ENCODE measurements around the gene COL19A1.

DNA sequence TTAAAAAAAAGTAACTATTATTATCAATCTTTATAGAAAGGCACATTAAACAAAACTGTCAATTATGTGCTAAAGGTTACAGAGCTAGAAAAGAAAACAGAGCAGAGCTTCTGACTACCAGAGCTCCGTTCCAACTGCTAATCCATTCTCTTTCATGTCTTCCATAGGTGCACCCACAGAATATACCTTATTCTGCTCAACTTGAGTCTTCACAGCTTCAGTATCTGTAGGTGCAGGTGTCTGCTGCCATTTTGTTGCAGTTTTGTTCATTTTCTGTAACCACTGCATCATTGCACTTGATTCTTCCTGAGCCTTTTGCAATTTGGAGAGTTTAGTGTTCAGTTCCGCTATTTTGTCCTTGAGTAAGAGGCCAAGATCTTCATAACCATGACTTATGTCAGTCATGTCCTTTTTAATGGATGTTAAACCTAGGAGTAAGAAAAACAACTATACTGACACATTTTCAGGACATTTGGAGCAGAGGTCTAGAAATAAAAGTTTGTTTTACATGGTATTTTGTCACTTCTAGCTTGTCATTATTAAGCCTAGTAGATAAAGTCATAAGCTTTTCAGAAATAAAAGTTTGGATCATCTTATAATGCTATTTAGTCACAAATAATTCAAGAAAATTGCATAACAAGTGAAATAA is 313.9 kb upstream of the COL21A1 start:
- RAMPAGE, long total RNA, result no peak
- RRBS, result no CpG with 5 or more reads among the region's 2 CpGs

DNA sequence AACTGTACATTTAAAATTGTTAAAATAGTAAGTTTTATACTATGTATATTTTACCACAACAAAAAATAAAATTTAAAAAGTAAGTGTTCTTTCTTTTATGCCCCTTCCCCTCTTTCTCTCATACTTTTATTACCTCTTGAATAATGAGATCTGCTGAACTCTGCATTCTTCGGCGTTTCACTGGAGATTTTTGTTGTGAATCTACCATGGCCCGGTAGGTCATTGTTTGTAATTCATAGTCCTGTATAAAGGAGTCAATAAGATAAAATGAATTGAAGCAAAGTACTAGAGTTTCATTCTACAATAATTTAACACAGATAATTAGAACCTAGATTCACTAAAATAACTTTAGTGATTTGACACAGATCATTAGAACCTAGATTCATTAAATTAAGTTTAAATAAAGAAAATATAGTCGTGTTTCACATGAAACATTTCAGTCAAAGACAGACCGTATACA is 329.6 kb downstream of the DST start:
- RAMPAGE, long total RNA, result no peak
- RRBS, result no CpG with 5 or more reads among the region's 5 CpGs

- RAMPAGE, long total RNA, result no peak
- RRBS, result no CpG with 5 or more reads among the region's 1 CpG
These were observed 290.6 kb downstream of the DST start for GRCh38 chr6:56664004-56664451.

DNA sequence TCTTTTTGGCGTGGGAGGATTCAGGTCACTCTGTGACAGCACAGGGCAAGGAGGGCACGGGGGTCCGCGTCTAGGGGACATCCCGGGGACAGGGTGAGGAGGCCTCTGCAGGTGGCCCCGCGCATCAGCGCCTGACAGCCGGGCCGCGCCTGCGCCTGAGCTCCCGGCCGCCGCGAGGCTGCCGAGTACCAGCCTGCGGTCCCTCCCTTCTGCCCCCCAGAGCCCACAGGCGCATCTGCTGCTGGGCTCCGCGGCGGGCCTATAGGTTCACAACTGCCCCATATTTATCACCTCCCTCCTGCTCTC is 110.6 kb downstream of the DST start:
- RAMPAGE, long total RNA, result no peak
- RRBS, result 2% methylated on average over 5 of the region's 22 CpGs

GRCh38 chr6:57252873-57253470 is 30.9 kb upstream of the RAB23 start:
- RAMPAGE, long total RNA, result no peak
- RRBS, result no CpG with 5 or more reads among the region's 1 CpG

DNA sequence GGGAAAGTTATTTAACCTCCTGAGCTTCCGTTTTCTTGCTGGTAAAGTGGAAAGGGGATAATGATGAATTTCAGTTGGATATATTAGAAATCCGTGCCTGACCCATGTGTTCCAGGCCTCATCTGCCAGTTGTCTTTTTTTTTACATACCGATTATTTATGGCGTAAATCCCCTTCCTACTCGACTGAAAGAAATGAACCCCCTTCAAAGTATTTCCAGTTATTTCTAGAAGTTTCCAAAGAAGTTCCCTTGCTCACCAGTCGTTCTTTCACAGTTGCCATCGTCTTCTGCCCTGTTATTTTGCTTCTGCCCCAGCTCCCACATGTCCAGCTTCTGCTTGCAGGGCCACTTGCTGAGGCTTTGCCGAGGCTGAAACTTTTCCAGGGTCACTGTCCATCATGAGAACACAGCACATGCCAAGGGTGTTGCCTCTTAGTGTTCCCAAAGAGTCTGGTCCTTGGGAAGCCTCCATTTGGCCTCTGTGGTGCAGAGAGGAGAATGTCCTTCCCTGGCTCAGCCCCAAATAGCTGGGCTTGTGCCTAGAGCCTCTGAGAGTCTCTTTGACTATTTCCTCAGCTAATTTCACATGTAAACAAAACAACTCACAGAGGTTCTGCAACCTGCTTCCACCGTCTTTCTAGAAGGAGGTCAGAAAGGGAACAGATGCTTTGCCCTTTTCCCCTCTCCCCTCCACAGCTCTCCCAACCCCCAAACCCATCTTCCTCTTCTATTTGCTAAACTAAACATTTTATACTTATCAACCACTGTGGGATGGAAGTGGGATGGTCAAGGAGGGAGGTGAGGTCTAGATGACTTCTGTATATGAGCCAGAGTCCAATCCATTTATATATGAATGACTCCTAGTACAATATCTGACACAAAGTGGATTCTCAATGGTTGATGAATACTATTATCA is 40.3 kb upstream of the RAB23 start:
- RAMPAGE, long total RNA, result no peak
- RRBS, result no CpG with 5 or more reads among the region's 9 CpGs

GRCh38 chr6:57423213-57423610 is 105.8 kb downstream of the PRIM2 start:
- RAMPAGE, long total RNA, result no peak
- RRBS, result no CpG with 5 or more reads among the region's 3 CpGs

DNA sequence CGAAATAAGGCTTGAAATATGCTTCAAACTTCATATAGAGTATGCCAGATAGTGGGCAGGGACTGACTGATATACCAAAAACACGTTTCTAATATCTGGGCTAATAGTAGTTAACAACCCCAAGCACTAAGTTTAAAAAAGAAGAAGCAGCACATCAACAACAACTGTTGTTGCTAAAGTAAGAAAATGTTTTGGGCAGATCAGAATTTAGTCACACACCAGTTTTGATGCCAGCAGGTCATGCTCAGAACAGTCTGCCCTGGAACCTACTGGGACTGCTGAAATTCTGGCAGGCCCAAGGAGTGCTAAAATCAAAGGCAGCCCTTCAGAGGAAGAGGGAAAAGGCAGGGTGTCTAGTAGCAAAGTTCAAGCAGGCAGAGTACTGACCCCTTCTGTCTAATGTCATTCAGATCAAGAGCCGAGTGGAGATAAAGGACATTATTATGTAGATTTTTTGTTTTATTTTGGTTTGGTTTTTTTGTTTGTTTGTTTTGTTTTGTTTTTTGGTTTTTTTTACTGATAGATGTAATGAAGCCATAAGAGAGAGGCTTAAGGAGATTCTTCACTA is 96.6 kb upstream of the PTP4A1 start:
- RAMPAGE, long total RNA, result no peak
- RRBS, result no CpG with 5 or more reads among the region's 3 CpGs

- RAMPAGE, long total RNA, result no peak
- RRBS, result no CpG with 5 or more reads among the region's 1 CpG
These were observed 56.2 kb upstream of the PTP4A1 start for GRCh38 chr6:63515901-63516698.

GRCh38 chr6:63522350-63522583 is 50.0 kb upstream of the PTP4A1 start:
- RAMPAGE, long total RNA, result no peak
- RRBS, result no CpG with 5 or more reads among the region's 1 CpG

DNA sequence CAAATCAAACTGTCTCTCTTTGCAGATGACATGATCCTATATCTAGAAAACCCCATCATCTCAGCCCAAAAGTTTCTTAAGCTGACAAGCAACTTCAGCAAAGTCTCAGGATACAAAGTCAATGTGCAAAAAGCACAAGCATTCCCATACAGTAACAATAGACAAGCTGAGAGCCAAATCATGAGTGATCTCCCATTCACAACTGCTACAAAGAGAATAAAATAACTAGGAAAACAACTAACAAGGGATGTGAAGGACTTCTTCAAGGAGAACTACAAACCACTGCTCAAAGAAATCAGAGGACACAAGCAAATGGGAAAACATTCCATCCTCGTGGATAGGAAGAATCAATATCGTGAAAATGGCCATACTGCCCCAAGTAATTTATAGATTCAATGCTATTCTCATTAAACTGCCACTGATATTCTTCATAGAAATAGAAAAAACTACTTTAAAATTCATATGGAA is 13.6 kb downstream of the PTP4A1 start:
- RAMPAGE, long total RNA, result no peak
- RRBS, result no CpG with 5 or more reads among the region's 2 CpGs

DNA sequence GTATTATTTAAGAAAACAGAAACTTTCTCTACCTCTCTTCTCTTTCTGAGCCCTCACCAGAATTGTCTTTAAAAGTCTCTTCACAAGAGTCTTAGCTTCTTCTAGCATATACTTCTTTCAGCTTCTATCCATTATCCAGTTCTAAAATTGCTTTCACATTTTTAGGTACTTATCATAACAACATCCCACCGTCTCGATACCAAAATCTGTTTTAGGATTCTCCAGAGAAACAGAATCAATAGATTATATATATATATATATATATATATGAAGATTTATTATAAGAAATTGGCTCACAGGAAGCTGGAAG is 30.4 kb upstream of the ZC3H11C start:
- RAMPAGE, long total RNA, result no peak
- RRBS, result no CpG with 5 or more reads among the region's 2 CpGs

- RAMPAGE, long total RNA, result no peak
- RRBS, result no CpG with 5 or more reads among the region's 3 CpGs
These were observed 622.0 kb upstream of the EYS start for GRCh38 chr6:66329133-66329332.

DNA sequence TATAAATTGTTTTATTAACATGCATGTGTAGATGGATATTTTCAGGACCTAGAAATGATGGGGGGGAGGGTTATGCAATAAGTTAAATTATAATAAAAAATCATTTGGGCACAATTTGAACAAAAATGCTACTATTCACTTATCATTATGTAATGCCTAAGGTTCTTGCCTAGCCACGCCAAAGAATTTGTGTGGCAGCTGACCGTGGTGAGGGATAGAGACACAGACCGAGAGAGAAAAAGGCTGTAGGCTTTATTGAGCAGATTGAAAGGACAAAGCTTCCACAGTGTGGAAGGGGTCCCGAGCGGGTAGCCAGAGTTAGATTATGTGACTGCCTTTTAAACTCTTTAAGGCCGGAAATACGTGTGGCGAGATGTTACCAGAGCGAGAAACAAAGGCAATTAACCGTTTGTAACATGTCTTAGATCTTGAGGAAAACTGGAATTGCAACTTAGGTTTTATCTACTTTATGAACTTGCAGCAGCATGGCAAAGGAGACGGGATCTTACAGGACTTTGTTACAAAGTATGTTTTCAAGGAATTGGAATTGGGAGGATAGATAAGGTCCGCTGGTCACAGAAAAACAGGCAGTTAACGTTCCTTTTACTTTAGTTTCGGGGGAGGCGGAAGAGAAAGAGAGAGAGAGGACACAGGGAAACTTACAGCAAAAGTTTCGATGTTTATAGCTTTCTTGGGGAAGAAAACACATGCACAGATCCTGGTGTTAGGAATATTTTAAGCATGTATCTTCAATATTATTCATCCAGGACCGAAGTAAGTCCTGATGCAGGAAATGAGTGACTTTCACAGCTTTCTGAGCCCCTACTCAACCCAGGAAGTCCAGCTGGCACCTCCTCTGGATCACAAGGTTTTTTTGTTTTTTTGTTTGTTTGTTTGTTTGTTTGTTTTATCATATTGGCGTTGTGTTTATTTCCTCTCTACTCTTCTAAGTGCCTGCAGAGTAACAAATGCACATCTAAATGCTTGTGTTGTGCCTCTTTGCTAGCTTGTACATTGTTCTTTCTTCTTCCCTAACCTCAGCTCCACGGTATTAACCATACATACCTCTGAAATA is 594.7 kb upstream of the ADGRB3 start:
- RAMPAGE, long total RNA, result no peak
- RRBS, result no CpG with 5 or more reads among the region's 19 CpGs

- RAMPAGE, long total RNA, result no peak
These were observed 227.6 kb upstream of the ADGRB3 start for GRCh38 chr6:68407519-68407749.

DNA sequence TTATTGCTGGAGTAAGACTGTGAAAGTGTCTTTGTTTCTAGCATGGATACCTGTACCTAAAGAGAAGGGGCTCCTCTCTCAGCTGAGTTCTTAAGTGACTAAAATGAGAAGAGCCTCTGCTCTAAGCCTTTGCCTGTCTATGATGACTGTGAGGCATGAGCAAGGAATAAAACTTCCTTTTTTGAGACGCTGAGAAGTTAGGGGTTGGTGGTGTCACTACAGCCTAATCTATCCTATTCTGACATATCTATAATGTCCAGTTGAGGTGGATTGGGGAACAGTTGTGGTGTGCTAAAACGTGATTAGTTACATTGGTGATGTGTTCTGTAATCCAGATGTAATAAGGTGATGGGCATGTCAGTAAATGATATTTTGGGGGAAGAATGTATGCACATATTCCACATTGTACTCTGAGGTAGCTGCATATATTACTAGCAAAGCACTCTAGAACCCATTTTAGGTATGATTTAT is 18.0 kb downstream of the ADGRB3 start:
- RAMPAGE, long total RNA, result no peak
- RRBS, result no CpG with 5 or more reads among the region's 2 CpGs

GRCh38 chr6:68757741-68758108 is 122.6 kb downstream of the ADGRB3 start:
- RAMPAGE, long total RNA, result no peak
- RRBS, result no CpG with 5 or more reads among the region's 1 CpG

GRCh38 chr6:69769126-69769545 is 27.7 kb downstream of the LMBRD1 start:
- RAMPAGE, long total RNA, result no peak

DNA sequence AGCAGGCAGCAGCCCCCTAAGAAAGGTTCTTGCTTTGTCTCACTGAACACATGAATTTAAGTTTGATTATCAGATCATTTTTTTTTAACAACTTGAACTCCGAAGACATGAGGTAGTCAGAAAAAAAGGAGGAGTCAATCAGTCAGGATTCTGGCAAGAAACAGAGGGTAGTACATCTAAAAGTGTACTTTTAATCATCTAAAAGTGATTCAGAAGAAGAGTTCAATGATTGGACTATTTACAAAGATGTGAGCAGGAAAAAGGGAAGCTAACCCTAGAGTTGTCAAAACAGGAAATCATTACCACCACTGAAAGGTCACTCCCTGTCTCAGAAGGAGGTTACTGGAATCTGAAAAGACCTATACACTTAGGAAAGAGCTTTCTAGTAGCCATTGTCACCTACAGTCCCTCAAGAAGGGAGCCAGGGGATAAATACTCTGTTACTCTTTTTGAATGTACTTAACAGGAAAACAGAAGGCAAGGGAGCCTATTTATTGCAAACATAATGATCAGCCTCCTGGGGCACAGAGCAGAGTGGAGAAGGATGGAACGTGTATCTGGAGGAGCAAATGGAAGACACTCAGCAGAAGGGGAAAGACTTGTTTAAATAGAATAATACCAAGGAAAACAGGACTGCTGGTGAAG is 16.7 kb upstream of the LMBRD1 start:
- RAMPAGE, long total RNA, result no peak
- RRBS, result no CpG with 5 or more reads among the region's 2 CpGs

DNA sequence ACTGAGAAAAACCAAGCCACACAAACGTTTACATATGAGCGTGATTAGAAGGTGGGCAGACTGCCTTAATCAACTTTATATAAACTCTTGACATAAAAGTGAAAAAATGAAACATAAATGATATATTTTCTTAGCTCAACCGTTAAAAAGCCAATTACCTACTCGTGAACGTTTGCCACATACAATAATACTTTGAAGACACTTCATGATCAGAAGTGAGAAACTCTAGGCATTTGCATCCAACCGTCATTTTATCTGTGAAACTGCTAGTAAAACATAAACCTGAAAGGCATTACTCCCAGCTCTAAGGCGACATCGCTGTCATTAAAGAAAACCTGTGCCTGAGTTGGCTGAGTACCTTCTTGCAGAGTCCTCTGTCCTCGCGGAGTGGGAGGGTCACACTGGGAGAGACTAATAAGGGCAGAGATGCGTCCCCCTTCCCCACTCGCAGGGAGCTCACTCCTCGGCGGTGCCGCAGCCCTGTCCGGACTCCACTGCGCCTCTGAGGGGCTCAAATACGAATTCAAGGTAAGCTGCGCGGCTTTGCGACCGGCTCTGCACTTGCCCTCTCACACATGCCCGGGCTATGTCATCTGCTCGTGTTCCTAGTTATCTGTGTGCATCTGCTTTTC is at the start of gene COL19A1:
COL19A1 (plus strand) TSS at position 444 of the 632 bp plus-strand sequence.
- RAMPAGE, long total RNA, result no peak
- RRBS, result 2% methylated on average over 7 of the region's 24 CpGs